Sigmoid colon (tissue), 4 donors: ENCODE measurements around a stretch of chr5.

- PRO-cap = no peak
- RAMPAGE, long total RNA, 4 experiments = no peak in any of the 4 experiments
Observed at GRCh38 chr5:56058747-56059121, 64.0 kb upstream of the IL6ST start.

- PRO-cap = no peak
- RAMPAGE, long total RNA, 4 experiments = no peak in any of the 4 experiments
Observed at GRCh38 chr5:56103038-56103300, 108.2 kb upstream of the IL6ST start.

- PRO-cap = no peak
- RAMPAGE, long total RNA, 4 experiments = no peak in any of the 4 experiments
Observed at GRCh38 chr5:56327834-56328227, 94.7 kb upstream of the ANKRD55 start.

GRCh38 chr5:56467249-56467668 is 234.1 kb upstream of the ANKRD55 start:
- PRO-cap = no peak
- RAMPAGE, long total RNA, 4 experiments = no peak in any of the 4 experiments

DNA sequence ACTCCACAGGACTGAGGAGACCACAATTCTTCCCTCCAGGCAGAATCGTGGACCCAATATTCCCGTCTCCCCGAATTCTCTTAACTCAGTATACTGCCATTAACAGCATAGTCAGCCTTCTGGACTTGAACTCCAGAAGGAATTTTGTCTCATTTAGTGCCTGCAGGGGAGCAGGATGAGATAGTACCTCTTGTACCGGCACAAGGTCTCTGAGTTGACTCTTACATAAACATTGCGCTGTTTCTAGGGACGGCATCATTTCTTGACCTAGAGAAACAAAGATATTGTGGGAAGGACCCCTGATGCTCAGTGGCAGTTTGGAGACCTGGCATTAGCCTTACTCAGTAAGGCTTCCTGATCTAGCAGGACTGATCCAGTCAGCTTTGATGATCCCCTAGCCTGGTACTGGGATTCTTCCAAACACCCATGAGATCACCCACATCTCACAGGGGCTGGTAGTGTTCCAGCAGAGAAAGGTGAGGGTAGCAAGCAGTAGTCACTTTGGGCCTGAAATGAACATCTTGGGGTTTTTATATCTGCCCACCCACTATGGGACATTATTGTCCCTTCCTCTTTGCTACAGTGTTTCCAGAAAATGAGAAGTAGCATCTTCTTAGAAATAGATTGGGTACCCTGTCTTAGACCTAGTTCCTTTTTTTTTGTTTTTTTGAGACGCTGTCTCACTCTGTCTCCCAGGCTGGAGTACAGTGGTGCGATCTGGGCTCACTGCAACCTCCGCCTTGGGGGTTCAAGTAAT is 249.0 kb upstream of the ANKRD55 start:
- PRO-cap = no peak
- RAMPAGE, long total RNA, 4 experiments = no peak in any of the 4 experiments

DNA sequence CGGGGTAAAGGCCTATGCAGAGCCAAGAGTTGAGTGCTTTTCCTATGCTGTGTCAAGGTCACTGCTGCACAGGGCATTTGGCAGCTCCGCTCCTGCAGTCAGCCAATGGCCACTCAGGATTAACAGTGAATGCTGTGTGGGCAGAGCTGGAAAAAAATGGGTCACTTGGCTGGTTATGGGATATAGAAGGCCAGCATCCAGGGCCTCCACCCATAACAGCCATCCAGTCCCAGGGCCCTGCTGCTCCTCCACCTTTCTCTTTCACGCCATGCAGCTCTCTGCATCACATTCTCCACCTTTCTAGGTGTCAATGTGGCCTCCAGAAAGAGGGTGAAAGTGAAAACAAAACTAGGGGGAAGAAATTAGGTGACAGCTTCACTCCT is 279.3 kb upstream of the ANKRD55 start:
- PRO-cap = no peak
- RAMPAGE, long total RNA, 4 experiments = no peak in any of the 4 experiments

- PRO-cap = no peak
- RAMPAGE, long total RNA, 4 experiments = no peak in any of the 4 experiments
Observed at GRCh38 chr5:56669503-56669966, 145.8 kb upstream of the MAP3K1 start.

DNA sequence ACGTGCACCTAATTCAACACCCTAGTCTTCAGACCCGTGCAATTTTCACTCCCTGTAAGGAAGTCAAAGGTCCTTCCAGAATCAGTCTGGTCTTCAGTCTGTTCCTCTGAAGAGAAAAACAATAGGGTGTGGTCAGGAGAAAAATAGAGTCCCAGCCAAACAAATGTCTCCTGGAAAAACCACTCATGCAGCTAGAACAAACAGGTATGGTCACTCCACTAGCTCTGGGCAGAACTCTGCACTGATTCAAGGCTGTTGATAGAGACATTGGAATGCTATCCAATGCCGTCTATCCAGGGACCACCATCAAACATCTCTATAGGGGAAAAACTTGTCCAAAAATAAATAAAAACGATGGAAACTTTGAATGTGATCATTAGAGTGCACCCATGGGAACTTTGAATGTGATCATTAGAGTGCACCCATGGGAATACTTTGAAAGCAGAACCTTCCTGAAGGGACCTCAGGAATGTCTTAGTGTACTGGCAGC is 81.7 kb upstream of the MAP3K1 start:
- PRO-cap = no peak
- RAMPAGE, long total RNA, 4 experiments = no peak in any of the 4 experiments

GRCh38 chr5:56736980-56737532 is 78.3 kb upstream of the MAP3K1 start:
- PRO-cap = no peak
- RAMPAGE, long total RNA, 4 experiments = no peak in any of the 4 experiments

GRCh38 chr5:56824099-56824657 is 8.8 kb downstream of the MAP3K1 start:
- PRO-cap = no peak
- RAMPAGE, long total RNA, 4 experiments = no peak in any of the 4 experiments

DNA sequence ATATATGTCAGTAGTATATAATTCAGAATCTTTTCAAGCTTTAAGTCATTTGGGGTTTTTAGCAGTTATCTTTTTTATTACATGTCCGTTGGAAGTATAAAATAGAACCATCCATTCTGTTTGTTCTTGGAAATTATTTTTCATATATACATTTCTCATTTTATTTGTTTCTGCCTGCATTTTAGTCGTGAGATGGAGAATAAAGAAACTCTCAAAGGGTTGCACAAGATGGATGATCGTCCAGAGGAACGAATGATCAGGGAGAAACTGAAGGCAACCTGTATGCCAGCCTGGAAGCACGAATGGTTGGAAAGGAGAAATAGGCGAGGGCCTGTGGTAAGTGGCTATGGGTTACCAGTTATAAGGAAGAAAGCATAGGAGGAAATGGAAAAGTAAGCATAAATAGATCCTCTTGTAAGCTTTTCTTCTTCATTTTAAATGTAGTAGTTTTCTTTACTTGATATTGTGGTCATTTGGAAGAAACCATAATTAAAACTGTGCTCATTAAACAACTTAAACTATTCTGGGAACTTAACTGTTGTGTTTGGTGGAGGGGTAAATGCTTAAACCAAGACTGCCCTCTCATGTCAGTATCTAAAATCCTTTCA is 41.2 kb downstream of the MAP3K1 start:
- PRO-cap = no peak
- RAMPAGE, long total RNA, 4 experiments = no peak in any of the 4 experiments

DNA sequence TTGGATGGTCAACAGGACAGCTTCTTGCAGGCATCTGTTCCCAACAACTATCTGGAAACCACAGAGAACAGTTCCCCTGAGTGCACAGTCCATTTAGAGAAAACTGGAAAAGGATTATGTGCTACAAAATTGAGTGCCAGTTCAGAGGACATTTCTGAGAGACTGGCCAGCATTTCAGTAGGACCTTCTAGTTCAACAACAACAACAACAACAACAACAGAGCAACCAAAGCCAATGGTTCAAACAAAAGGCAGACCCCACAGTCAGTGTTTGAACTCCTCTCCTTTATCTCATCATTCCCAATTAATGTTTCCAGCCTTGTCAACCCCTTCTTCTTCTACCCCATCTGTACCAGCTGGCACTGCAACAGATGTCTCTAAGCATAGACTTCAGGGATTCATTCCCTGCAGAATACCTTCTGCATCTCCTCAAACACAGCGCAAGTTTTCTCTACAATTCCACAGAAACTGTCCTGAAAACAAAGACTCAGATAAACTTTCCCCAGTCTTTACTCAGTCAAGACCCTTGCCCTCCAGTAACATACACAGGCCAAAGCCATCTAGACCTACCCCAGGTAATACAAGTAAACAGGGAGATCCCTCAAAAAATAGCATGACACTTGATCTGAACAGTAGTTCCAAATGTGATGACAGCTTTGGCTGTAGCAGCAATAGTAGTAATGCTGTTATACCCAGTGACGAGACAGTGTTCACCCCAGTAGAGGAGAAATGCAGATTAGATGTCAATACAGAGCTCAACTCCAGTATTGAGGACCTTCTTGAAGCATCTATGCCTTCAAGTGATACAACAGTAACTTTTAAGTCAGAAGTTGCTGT is 27.3 kb upstream of the SETD9 start:
- PRO-cap = no peak
- RAMPAGE, long total RNA, 4 experiments = no peak in any of the 4 experiments

- PRO-cap = no peak
- RAMPAGE, long total RNA, 4 experiments = no peak in any of the 4 experiments
Observed at GRCh38 chr5:56933148-56933505, 18.8 kb downstream of the MIER3 start.

GRCh38 chr5:56950381-56951158 is 1.4 kb downstream of the MIER3 start:
- PRO-cap = no peak
- RAMPAGE, long total RNA, 4 experiments = no peak in any of the 4 experiments

DNA sequence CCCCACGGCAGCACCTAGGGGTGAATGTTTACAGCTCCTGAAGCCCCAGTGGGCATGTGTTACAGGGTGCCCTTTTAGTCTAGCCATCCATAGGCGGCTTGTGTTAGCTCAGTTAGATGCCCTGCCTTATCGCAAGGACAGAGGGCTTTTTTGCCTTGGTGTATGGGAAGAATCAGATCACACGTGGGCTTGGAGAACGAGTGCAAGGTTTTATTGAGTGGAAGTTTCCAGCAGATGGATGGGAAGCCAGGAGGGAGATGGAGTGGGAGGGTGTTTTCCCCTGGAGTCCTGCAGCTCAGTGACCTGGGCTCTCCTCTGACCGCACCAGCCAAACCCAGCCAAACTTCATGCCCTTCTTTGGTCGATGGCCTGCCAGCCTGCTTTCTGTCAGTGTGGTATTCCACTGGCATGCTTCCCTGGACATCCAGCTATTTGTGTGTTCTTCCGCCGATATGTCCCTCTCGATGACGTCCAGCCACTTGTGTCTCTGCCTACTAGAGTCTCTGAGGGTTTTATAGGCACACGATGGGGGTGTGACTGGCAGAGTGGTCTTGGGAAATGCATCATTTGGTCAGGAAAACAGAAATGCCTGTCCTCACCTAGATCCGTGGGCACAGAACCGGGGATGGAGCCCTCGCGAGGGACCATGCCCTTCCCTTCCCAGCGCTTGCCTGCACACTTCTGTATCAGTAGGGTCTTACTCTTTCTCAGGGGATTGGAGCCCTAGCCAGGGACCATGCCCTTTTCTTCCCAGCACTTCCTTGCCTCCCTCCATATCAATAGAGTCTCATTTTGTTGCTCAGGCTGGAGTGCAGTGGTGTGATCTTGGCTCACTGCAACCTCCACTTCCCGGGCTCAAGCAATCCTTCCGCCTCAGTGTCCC is 33.9 kb downstream of the GPBP1 start:
- PRO-cap = no peak
- RAMPAGE, long total RNA, 4 experiments = no peak in any of the 4 experiments

- PRO-cap = no peak
- RAMPAGE, long total RNA, 4 experiments = no peak in any of the 4 experiments
Observed at GRCh38 chr5:57652239-57652468, 169.5 kb upstream of the ACTBL2 start.

GRCh38 chr5:57835011-57835679 is 352.5 kb upstream of the ACTBL2 start:
- PRO-cap = no peak
- RAMPAGE, long total RNA, 4 experiments = no peak in any of the 4 experiments

- PRO-cap = no peak
- RAMPAGE, long total RNA, 4 experiments = no peak in any of the 4 experiments
Observed at GRCh38 chr5:57891389-57892083, 408.9 kb upstream of the ACTBL2 start.

DNA sequence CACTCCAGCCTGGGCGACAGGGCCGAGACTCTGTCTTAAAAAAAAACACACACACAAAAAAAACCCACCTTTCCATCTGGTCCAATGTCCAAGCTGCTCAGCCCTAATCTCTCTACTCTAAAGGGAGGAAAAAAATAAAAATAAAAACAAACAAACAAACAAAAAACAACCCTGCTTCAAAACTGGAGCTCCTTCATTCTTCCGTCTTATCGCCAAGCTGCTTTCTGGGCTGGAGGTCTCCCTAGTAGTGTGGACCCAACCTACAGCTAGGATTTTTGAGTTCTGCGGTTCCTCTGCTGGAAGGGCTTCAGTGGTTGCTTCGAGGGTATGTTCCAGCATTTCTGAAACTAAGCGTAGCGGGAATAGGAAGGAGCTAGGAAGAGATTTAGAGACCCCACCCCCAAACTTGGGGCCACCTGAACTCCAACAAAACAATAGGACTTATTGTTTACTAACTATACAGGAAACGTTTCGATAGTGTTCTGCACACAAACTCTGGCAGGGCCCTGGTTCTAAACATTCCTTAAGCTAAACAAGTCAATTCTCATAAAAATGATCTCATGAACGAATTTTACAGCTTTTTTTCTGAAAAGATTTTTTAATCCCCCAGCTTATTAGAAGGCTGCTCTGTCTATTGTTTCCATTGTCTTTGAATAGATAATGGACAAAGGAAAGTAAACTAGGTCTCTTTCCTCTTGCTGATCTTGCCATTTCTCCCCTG is 346.7 kb downstream of the PLK2 start:
- PRO-cap = no peak
- RAMPAGE, long total RNA, 4 experiments = no peak in any of the 4 experiments

DNA sequence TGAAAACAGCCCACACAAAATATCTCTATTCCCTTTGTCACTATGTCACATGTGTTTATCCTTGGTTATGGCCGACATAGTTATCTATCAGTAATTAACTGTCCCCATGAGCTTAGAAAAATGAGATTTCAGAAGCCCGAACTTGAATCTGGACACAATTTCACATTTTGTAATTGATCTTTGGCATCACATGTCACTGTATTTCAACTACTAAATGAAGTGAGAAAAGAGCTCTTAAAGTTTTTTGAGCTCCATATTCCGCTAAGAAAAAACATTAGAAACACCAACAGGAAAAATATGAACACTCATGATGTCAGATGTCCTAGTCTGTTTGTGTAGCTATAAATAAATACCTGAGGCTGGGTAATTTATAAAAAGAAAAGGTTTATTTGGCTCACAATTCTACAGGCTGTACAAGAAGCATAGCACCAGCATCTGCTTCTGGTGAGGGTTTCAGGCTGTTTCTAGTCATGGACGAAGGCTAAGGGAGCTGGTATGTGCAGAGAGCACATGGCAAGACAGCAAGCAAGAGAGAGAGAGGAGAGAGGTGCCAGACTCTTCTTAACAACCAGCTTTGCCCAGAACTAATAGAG is 186.3 kb downstream of the PLK2 start:
- PRO-cap = no peak
- RAMPAGE, long total RNA, 4 experiments = no peak in any of the 4 experiments